Islet of Langerhans (tissue), 1 donor: ENCODE measurements around the genes RAB29, RHEX and C1orf116.

- RRBS, result 3% methylated on average over 15 of the region's 43 CpGs
Measured at GRCh38 chr1:205774971-205775604, at the start of gene RAB29. RAB29 (minus strand) TSS chr1:205775482.

DNA sequence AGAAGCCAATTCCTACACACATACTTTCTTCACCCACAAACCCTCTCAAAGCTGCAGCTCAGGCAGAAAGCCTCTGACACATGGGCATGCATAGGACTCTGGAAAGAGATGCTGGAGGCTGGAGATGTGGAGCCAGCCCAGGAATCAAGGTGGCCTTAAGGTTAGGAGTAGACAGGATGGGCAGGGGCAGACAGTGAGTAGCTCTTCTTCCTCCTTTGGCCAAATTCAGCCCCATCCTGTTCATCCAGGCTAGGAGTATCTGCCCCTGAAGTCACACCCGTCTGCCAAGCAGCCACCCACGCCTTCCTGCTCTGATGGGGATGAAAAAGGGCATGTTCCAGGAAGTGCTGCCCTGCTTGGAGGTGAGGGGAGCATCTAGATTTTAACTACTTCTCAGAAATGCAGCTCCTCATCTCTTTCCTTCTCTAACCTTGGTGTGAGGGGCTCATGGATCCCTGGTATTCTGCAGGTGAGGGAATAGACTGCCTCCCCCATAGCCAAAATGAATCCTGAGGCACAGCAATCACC lies 7.7 kb downstream of the SLC41A1 start:
- RRBS, result no CpG with 5 or more reads among the region's 2 CpGs

DNA sequence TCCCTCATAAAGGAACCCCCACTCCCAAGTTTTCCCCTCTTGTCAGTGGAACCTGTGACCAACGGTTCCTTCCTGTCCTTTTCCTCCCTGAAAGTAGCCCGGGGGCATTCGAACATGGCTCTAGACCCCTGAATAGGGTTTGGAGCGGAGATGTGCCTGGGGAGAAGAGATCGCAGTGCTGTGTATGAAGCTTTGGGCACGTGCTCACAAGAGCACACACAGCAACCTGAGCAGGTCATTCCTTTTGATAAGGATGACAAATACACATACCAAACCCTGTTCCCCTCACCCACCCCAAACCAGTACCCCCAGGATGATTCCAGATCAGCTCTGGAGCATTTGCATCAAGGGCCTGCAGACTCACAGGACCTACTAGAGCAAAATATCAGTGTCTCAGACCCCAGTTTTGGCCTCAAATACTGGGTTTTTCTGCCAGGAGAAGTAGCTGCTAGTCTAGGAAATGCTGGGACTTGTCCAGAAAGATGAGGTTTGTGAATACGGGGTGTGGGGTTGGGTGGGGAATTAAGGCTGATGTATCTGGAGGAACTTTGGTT lies 1.2 kb upstream of the SLC41A1 start:
- RRBS, result no CpG with 5 or more reads among the region's 7 CpGs

DNA sequence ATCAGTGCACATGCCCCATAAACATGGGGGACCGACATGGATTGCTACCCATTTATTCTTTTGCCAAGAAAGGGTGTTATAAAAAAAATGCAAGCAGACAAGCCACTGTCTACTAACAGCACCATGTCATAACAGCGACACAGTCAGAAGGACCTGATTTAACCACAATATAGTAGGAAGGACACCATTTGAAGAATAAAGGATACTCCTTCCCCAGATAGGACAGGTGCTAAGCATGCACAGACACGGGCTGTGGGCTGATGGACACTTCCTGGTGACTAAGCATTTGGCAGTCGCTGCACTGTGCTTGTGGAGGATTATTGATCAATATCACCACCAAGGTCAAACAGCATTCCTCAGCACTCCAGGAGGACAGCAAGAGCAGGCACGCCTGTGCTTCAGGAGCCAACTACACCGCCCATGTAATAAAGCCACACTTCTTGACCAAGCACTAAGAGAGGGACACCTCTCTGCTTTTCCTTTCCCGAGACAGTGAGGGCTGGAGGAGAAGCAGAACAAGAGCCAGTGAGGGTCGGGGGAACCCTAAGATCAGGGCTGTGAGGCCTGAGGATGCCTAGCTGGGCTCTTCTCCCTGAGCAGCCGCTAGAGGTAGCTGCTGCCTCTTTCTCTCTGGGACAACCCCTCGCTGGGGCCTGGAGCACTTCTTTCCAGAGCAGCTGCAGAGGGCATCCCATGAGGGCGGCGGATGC lies 19.3 kb downstream of the RAB7B start:
- RRBS, result no CpG with 5 or more reads among the region's 12 CpGs

DNA sequence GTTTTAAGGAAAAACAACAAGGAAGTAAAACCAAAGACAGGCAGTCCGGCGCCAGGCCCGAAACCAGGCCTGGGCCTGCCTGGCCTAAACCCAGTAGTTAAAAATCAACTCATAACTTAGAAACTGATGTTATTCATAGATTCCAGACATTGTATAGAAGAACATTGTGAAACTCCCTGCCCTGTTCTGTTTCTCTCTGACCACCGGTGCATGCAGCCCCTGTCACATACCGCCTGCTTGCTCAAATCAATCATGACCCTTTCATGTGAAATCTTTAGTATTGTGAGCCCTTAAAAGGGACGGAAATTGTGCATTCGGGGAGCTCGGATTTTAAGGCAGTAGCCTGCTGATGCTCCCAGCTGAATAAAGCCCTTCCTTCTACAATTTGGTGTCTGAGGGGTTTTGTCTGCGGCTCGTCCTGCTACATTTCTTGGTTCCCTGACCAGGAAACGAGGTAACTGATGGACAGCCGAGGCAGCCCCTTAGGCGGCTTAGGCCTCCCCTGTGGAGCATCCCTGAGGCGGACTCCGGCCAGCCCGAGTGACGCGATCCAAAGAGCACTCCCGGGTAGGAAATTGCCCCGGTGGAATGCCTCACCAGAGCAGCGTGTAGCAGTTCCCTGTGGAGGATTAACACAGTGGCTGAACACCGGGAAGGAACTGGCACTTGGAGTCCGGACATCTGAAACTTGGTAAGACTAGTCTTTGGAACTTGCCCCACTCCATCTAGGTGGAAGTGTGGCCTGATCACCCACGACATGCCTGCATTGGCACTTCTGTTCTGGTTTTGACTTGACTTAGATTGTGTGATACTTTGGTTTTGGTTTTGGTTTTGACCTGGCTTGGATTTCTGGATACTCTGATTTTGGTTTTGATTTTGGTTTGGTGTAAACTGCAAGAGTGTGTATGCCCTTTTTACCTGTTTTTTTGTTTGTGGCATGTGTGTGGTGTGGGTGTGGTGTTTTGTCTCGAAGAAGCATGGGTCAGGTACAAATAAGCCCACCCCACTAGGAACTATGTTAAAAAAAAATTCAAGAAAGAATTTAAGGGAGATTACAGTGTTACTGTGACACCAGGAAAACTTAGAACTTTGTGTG lies at the start of gene RHEX:
Gene RHEX (plus strand): TSS at position 599 of the 1,096 bp plus-strand sequence.
- RRBS, result no CpG with 5 or more reads among the region's 25 CpGs

GRCh38 chr1:206308965-206309803 lies 105.8 kb downstream of the SRGAP2 start:
- RRBS, result no CpG with 5 or more reads among the region's 9 CpGs

GRCh38 chr1:206460765-206461169 lies 9.5 kb upstream of the IKBKE start:
- RRBS, result no CpG with 5 or more reads among the region's 7 CpGs

- RRBS, result no CpG with 5 or more reads among the region's 10 CpGs
Measured at GRCh38 chr1:206540134-206540904, 33.0 kb downstream of the RASSF5 start.

DNA sequence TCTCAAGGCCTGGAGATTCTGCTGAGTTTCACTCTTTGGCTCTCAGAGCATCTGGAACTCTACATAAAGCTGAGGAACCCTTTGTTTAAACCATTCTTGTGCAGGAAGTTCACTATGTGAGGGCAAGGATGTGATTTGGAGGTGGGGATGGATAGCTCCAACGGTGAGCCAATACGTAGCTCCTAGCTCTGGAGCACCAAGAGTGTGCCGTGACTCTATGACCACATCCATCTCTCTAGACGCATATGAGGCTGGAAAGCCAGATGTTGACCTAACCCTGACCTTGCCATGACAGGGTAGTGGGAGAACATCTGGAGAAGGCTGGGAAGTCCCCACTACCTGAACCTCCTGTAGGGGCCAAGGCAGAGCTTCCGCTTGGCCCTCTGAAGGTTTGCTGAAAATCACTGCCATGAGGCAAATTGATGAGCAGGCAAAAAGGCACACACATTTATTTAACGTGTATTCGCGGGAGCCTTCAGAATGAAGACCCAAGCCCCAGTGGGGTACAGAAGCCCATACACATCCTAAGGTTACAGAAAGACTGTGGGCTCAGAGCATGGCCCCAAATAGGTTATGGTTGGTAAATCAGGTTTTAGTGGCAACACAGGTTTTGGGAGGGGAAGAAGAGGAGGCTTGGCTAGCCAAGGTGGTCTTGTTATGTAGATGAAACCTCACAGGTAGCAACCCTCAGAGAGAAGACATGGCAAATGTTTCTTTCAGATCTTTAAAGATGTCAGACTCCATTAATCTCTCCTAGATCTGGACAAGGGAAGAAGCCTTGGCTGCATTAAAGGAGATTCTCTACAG lies 43.3 kb downstream of the EIF2D start:
- RRBS, result no CpG with 5 or more reads among the region's 8 CpGs

DNA sequence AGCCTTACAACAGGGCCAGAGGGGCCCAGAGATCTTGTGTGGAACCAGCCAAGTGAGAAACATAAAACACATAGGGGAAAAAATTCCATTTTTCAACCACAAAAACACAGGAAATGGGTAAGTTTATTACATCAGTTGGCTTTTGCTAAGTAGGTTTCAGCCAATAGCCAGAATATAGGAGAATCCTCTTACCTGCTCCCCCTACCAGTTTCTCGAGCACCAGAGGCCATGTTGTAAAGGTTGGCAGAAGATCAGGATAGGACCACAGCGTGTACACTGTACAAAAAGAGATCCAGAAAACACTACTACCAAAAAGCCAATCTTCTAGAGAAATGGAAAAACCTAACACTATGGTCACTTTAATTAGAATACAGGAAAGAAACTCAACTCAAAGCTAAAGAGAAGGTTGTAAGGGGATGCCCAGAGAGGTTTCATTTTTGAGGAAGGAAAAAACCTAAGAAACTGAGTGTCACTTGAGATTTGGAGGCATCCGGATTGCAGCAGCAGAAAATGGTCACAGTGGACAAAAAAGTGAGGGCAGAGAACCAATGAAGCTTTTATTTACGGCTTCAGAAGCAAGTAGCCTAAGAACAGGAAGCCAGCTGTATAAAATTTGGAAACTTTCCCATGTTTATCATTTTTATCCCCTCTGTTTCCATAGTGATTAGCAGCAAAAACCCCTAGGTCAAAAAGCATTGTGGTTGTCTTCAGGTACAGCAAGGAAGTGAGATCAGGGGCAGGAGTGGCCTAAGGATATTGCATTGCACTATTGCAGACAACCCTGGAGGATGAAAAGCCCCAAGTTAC lies 2.9 kb downstream of the EIF2D start:
- RRBS, result no CpG with 5 or more reads among the region's 4 CpGs

GRCh38 chr1:206647319-206648329 lies 12.3 kb downstream of the DYRK3 start:
- RRBS, result 98% methylated on average over 1 of the region's 17 CpGs

DNA sequence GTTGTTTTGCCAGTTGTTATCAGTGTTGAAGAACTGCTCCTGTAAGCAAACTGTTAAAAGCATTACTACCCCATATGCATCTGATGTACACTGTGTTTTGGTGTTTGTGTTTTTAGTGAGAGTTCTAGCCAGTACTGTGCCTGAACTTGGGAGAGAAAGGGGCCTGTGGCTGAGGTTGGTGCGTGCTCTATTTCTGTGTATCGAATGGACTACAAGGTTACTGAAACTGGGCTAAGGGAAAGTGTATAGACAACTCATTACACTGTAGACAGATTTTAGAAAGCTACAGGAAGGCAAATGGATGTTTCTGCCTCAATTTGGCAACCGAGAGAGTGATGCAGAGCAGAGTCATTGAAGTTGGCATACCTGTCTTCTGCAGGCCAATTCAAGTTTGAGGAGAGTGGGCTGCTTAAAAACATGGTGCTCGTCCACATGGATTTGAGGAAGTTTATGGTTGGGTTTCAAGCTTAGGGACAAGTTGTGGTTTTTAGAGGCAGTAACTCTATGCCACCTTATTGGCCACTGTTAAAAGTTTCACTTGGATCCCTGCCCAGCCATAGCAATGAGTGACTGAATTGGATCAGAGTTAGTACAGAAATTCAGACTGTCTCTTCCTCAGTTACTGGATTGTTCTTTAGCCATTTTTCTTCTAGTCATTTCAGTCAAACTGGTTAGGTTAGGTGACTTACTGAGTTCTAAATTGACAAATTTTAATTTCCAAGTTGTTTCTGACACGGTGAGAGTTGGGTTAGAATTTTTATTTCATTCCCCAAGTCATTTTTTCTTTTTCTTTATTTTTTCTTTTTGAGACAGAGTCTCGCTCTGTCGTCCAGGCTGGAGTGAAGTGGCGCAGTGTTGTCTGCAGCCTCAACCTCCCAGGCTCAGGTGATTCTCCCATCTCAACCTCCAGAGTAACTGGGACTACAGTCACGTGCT lies 17.2 kb downstream of the DYRK3 start:
- RRBS, result no CpG with 5 or more reads among the region's 9 CpGs

DNA sequence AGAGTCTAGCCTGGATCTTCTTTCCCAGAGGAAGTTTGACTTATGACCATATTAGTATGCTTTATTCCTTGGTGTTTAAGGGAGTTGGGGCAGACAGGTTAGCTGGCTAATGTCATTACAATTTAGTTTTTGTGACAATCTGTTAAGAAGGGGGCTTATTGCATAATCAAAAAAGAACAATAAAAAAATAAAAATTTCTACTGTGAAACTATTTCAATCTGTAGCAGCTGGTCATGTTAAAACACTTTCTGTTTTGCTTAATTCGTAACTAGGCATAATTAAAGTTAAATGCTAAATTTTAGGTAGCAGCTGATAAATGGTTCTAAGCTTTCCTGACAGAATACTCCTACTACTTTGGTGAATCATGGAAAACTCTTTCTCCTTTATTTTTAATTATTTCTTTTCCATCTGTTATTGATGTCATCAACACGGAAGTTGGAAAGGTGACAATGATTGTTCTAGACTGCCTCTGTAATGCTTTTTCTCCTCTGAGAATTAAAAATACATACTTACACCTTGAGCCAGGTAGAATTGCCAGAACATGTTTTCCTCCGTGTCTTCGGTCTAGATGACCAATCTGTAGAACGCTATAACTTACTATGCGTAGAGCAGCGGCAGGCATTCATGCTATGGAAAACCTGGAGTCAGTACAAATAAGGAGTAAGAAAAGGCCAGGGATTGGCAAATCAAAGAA lies 18.6 kb downstream of the DYRK3 start:
- RRBS, result no CpG with 5 or more reads among the region's 7 CpGs

- RRBS, result no CpG with 5 or more reads among the region's 15 CpGs
Measured at GRCh38 chr1:206736876-206737670, 33.5 kb upstream of the IL19 start.

GRCh38 chr1:207018824-207019566 lies 13.6 kb downstream of the C1orf116 start:
- RRBS, result no CpG with 5 or more reads among the region's 8 CpGs

DNA sequence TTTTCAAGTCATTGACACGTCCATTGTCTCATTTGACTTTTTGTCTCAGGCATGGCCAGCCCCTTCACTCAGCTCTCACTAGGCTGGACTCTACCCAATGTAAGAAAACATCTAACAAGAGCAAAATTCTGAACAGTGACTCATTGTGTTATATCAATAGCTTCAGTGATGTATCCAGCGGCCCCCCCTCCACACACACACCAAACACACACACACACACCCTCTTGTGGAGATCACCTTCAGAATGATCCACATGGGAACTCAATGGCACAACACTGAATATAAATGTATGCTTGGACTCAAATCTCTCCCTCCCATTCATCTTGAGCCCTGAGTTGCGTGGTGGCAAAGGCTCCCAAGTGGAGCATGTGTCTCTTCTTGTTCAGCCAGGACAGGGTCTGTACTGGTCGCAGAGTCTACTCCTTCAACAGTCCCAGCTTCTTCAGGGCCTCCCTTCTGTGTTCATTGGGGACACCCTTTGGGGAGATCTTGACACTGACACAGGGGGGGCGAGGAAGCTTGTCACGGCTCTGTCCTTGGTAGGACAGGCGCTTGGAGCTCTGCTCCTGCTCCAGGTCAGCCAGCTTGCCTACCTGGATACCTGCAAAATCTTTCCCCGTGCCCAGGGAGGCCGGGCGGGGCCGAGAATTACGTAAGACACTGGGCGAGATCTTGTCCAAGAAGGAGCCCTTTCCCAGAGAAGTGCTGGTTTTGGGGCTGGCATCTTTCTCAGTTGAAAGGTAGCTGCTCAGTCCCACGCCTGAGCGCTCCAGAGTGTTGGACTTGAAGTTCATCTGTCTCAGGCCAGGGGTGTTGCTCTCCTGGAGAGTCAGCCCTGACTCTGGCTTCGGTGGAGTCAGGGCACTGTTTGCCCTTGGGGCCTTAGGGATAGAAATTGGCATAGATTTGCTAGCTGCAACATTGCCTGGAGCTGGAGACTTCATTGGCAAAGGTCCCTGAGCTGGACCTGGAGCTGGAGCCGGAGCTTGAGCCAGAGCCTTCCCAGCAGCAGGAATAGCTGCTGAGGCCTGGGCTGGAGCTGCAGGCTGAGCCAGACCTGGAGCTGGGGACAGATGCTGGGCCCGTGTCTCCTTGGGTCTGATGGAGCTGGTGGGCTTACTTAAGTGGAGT lies 10.6 kb downstream of the C1orf116 start:
- RRBS, result no CpG with 5 or more reads among the region's 18 CpGs

- RRBS, result no CpG with 5 or more reads among the region's 3 CpGs
Measured at GRCh38 chr1:207032339-207033187, at the start of gene C1orf116. C1orf116 (minus strand) TSS chr1:207032756.

DNA sequence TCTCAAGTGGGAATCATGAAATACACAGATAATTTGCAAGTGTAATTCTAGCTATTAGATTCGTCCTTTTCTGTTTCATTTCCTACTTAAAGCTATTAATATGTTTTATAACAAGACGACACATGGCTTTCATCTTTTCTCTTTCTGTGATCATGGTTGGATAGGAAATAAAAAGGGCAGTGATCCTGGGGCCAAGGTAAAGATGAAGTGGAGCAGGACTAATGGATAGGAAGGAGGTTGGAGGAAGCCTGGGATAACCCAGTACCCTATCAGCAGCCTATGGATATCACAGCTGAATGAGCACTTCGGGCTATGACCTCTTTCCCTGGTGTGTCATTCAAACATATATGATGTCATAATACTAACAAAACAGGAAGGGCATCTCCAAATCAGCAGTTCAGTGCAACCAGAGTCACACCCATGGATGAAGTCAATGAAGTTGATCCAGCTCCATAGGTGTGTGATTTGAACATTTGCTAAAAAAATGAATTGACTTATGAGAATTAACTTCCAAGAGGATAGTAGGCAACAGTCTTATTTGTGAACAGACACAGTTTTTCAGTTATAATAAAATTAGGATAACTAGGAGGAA lies 1.6 kb upstream of the C1orf116 start:
- RRBS, result no CpG with 5 or more reads among the region's 3 CpGs

DNA sequence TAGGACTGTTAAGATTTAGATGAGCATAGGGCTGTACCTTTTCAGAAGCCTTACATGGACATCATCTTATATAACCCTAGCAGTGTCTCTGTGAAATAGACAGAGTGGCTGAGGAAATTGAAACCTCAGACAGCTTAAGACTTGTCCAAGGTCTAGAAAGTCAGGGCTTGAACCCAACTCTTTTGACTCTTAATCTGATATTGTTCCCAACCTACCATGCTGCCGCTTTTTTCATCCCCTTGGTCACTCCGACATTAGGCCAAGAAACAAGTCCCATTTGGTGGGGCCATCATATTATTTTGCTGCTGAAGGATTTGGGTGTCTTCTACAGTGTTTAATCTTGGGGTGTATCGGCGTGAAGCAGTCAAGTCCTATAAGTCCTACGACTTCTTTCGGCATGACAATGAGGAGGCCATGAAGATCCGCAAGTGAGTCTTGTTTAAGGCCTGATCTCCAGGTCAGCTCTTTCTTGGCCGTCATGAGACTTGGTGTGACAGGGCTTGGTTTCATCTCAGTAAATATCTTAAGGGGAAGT lies 9.3 kb downstream of the PFKFB2 start:
- RRBS, result no CpG with 5 or more reads among the region's 8 CpGs

DNA sequence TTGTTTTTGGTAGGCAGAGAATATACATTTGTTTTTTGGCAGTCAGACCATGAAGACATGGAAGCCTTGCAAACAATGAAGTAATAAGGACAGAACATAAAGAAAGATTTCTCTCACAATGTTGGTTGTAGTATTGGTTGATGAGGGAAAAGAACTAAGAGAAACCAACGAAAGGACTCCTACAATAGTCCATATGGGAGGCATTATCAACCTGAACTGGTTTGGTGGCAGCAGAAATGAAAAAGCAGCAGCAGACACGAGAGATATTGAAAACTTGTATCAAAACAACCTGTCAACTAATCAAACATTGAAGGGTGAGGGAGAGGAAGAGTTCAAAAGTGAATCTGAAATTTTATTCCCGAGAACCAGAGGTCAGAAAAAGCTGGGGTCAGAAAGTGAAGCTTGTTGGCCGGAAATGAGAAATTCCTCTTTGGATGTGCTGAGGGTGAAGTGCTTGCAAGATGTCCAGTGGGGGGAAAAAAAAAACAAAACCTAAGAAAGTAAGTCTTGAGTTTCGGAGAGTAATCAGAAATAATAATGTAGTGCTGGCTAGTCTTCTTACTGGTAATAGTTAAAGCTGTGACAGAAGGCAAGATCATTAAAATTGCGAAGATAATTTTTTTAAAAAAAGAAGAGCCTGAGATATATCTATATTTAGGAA lies 1.9 kb upstream of the C4BPA start:
- RRBS, result no CpG with 5 or more reads among the region's 6 CpGs